Vermiform appendix (tissue), 1 donor: ENCODE measurements around a stretch of chr1.

DNA sequence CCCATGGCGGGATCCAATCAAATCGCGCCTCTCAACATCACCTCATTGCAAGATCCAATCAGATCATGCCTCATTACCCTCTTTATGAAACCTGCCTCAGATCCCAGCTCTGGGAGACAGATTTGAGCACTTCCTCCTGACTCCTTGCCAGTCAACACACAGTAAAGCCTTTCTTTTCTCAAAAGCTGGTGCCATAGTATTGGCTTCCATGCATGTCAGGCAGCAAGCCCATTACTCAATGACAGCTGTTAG lies 41.9 kb downstream of the PRSS38 start:
- PRO-cap: no peak

DNA sequence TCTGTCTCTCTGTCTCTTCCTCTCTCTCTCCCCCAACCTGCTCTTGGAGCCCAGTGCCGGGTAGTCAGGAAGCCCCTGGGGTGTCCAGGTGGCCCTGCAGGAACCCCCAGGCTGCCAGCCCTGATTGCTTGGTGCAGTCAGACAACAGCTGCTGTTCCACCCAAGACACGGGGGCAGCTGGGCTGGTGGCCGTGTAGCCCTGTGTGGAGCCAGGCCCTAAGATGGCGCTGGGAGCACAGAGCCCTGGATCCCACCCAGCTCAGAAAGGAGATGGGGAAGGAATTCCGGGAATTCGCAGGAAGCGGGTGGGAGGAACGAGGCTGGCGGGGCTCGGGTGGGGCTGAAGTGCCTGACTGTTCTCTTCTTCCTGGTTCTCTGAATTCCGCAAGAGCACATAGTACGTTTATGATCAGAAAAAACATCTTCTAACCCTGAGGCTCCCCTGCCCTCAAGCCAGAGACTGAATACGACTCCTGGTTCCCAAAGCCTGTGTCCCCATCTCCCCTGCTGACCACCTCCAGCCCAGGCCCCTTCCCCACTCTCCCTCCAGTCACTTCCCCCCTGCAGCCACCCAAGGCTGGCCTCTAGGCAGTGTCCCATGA lies 55.1 kb downstream of the WNT9A start:
- PRO-cap: no peak

- PRO-cap: no peak
These were observed 33.8 kb downstream of the WNT9A start for GRCh38 chr1:227913947-227914344.

DNA sequence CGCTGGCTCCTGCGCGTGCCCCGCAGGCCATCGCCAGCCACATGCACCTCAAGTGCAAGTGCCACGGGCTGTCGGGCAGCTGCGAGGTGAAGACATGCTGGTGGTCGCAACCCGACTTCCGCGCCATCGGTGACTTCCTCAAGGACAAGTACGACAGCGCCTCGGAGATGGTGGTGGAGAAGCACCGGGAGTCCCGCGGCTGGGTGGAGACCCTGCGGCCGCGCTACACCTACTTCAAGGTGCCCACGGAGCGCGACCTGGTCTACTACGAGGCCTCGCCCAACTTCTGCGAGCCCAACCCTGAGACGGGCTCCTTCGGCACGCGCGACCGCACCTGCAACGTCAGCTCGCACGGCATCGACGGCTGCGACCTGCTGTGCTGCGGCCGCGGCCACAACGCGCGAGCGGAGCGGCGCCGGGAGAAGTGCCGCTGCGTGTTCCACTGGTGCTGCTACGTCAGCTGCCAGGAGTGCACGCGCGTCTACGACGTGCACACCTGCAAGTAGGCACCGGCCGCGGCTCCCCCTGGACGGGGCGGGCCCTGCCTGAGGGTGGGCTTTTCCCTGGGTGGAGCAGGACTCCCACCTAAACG lies 23.5 kb upstream of the ARF1 start:
- PRO-cap: no peak

GRCh38 chr1:228082849-228083849 lies 641 bp downstream of the ARF1 start:
- PRO-cap: bidirectional peak, plus-strand start at chr1:228083137, minus-strand start at chr1:228083063; bidirectional peak, plus-strand start at chr1:228083679, minus-strand start at chr1:228083575

DNA sequence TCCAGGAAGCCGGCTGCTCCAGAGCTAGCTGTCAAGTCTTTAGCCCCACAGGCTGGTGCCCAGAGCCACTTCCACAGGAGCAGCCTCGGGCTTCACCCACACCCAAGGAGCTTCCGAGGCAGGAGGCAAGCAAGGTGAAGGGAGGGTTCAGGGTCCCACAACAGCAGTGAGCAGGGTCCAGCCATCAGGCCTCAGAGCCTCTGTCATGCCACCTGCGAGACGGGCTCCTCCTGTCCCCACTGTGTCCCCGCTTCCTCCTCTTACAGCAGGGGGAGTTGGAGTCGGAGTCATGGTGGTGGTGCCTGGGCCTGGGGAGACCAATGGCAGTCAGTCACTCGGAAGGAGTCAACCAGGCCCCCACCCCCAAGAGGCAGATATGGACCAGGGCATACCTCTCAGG lies 2.2 kb downstream of the C1orf35 start:
- PRO-cap: no peak

- PRO-cap: no peak
These were observed 1.7 kb downstream of the C1orf35 start for GRCh38 chr1:228101347-228101850.

DNA sequence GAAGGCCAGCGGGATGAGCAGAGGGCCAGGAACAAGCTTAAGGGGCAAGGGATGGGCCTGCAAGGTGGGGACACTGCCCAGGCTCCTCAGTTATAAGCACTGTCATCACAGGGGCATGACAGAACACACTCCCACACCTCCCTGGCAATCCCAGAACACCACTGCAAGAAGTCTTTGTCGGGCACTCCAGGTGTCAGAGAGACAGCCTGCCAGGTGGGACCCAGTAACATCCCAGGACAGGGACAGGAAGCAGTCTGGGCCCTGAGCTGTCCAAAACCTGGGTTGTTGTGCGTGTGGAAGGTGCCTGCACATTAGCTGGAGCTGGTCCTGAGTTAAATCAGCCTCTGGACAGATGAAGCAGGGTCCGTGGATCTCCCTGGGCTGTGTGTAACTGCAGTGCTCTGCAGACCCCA lies 2.7 kb upstream of the C1orf35 start:
- PRO-cap: no peak

DNA sequence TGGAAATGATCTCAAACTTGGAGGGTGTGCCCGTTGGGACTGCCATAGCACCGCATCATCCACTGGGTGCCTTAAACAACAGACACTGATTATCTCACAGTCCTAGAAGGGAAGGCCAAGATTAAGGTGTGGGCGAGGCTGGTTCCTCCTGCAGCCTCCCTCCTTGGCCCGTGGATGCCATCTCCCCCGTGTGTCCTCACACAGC lies 4.3 kb upstream of the IBA57 start:
- PRO-cap: no peak

DNA sequence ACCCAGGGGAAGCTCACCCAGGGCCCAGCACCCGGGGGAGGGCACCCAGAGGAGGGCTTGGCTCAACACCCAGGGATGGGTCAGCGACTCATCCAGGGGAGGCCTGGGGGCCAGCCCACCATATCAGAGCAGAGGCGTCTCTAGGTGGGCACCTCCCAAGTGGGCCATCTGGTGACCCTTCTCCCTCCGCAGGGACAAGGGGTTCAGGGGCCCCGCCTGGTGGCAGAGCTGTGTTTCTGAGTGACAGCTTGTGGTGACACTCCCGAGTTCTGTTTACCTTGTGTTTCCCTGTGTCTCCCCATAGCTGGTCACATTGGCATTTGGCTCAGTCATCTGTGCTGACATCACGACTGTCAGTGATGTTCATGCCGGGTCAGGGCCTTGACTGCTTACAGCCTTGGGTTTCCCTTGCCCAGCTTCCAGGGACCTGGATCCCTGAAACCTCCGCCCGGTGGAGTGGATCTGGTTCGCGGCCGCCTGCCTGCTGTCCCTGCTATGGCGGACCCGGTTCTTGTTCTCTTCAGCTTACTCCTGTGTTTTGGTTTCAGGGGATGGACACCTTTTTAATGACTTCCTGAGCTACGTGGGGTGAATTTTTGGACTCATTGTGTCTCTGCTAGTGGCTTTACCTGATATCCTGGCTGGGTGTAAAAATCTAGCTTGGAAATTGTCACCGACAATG lies 906 bp downstream of the IBA57 start:
- PRO-cap: bidirectional peak, plus-strand start at position 328 of the sequence, minus-strand start at position 275 of the sequence

- PRO-cap: no peak
These were observed 2.2 kb downstream of the OBSCN start for GRCh38 chr1:228209641-228210798.

DNA sequence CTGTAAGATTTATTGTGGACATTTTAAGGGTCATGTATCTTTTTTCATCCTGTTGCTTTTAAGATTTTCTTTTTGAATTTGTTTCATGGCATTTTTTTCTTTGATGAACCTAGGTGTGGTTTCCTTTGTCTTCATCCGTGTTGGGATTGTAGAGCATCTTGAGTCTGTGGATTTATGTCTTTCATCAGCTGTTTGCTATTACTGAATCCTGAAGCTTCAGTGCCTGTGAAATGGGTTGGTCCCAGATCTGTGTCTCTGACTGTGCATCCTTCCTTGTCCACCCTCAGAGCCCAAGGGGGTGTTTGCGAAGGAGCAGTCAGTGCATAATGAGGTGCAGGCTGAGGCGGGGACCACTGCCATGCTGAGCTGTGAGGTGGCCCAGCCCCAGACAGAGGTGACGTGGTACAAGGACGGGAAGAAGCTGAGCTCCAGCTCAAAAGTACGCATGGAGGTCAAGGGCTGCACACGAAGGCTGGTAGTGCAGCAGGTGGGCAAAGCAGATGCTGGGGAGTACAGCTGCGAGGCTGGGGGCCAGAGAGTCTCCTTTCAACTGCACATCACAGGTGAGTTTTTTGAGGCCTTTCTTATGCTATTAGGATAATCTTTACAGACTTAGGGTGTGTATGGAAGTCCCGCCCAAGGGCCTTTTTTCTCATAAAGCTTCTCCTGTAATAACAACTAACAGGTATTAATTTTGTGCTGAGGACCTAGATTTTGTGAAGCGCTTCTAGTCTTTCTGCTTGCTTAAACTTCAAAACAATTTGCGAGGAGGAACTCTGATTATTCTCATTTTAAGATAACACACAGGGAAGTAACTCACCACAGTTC lies 37.5 kb downstream of the OBSCN start:
- PRO-cap: no peak

- PRO-cap: no peak
These were observed 48.8 kb downstream of the OBSCN start for GRCh38 chr1:228256595-228257160.

DNA sequence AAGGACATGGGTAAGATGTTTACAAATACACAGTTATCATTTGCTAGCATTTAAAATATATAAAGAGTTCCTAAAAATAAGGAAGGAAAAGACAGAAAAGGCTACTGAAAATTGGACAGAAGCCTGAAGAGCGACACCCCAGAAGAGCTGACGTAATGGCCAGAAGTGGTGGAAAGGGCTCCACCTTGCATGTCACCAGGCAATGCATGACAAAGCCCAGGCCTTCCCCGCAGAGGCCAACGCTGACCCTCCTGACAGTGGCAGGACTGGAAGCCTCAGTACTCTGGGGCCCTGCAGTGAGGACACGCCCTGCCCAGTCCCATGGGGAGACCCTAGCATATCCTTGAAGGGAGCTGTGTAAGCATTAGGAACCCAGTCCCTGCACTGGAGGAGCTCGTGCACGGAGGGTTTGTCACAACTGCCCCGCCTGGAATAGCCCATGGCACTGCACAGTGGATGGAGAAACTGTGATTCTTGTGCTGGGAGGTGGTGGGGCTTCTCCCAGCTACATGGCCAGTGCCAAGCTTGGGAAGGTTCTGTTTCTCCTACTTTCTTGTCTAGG lies 60.1 kb downstream of the OBSCN start:
- PRO-cap: no peak

DNA sequence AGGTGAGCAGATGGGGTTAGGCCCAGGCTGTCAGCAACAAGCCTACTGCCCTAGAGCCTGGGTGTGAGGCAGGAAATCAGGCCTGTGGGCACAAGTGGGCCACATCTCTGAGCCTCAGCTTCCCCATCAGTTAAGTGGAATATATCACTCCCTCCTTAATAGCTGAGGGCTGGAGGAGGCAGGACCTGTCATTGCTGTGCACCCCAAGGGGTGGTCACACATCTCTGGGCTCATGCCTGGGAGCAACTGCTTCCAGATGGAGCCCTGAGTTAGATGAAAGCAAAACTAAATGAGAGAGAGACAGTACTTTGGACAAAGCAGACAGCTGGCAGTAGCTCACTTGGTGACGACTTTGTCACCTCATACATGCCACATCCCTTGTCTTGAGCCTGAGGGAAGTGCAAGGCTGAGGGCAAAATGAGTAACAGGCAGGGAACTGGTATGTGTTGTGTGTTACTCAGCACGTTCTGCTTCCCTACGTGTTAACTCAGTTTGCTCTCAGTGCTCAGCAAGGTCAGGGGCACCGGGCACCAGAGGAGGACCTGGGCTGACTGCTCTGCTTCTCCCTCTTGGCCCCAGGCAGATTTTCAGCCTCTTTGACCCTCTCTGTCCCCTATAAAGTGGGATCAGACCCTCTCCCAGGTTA lies 48.3 kb downstream of the TRIM11 start:
- PRO-cap: no peak

DNA sequence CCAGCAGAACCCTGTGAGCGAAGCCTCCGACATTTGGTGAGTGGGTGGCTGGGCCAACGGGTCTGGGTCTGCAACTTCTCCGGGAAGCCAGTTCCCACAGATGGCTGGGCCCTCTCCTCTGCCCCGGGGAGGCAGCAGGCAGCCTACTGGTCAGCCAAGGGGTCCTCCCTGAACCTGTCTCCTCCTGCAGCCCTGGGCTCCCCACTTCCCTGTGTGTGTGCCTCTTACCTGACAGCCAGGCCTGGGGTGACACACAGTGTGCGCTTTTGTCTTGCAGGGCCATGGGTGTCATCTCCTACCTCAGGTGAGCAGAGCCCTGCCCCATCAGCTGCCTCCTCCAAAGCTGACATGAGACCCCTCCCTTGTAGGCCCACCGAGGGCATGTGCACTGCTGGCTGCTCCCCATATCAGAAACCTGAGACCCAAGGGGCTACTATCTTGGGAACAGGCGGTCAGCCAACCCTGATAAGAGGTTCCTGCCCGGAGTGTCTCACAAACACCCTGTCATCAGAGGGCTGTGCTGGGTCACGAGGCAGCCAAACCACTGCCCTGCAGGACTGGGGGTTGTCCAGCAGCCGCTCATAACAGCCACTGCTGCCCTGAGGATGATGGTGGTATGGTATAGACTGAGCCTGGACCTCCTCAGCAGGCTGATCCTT lies 37.6 kb downstream of the TRIM11 start:
- PRO-cap: no peak

GRCh38 chr1:228370903-228371970 lies 35.4 kb downstream of the TRIM11 start:
- PRO-cap: no peak

DNA sequence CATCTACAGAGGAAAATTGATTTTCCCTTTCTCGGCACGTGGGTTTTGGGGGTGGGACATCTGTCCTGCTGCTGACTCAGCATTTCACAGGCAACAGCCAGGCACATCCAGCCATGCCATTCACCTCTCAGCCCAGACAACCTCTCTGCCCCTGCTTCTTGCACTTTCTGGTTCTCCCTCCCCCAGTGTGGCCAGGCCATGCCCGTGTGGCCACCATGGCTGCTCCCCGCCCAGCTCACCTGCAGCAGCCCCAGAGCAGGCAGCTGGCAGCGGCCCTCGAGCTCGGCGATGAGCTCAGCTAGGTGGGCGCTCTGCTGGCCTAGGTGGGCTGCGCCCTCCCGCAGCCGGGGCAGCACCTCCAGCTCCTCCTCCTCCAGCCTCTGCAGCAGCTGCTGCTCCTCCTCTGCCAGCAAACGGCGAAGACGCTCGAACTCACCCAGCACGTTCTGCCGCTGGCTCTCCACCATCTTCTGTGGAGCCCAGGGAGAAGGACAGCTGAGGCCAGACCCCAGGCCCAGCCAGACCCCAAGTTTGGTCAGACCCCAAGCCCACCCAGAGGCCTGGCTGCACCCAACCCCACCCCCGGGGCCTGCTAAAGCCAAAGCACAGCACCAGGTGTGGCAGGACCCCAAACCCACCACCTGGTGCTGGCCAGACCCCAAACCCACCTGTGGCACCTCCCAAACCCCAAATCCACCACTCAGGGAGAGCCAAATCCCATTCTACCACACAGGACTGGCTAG lies 5.7 kb downstream of the TRIM11 start:
- PRO-cap: no peak

DNA sequence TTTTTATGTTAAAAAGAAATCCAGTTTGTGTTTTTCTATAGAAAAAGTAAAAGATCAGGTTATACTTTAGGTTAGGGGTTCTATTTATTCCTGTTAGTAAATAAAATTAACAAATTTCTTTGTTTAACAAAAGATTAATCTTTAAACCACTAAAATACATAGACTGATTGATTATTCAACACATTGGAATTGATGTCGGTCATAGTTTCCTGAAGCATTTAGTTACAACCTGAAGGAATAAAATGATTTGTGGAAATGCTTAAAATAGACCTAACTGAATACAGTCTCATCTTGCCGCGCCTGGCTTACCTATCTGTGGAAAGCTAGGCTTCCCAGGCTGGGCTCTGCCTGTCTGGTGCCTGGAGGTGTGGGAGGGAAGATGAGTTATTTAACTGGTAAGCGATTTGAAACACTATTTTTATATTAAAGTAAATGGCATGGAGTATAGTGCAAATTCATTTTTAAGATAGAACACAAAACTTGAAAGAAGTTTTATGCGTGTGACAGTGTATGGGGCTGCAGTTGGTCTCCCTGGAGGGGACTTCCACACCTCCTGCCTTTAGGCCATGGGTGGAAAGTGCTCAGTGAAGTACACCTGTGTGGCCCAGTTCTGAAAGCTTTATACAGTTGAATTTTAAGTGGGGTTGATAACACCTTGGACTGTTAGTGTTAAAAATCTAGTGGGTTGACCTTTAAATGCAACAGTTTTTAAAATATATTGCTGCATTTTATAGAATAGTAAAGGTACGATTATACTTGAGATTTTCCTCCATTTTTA lies 10.3 kb downstream of the RHOU start:
- PRO-cap: no peak

DNA sequence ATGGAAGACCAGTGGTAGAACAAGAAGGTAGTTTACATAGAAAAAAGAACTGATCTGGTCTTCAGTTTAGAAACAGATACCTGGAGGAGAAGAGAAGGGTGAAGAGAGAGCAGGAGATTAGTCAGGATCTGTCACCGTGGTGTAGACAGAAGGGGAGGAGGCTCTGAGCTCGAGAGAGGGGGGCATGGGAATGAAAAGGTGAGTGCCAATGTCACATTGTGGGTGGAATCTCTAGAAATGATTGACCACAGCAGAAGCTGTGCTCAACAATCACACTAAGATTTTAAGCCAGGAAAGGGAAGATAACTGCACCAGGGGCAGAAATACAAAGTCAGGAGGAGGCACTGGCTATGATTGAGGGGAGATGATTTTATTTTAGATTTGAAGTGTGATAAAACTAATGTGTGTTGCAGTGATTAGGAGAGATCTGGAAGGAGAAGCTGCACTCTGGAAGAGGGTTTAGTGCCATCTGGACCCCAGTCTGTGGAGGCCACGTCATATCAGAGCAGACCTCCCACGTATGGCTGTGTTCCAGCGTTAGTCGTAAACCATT lies 32.8 kb downstream of the RHOU start:
- PRO-cap: no peak